Melanocyte of skin (primary cell): Measurements from ENCODE around the gene WDR45B.

DNA sequence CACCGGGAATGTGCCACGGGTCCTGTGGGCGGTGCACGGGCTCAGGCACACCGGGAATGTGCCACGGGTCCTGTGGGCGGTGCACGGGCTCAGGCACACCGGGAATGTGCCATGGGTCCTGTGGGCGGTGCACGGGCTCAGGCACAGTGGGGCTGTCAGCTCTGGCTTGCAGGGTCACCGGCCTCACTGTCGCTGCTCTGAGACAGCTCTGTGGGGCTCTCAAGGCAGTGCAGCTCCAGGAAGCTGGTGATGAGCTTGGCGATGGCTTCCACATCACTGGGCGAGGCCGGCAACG lies 6.8 kb downstream of the CYBC1 start:
- CAGE, long polyA plus RNA, 2 experiments = no peak in any of the 2 experiments

GRCh38 chr17:82488785-82489687 lies 30.5 kb downstream of the NARF start:
- CAGE, long polyA plus RNA, 2 experiments = no peak in any of the 2 experiments

- CAGE, long polyA plus RNA, 2 experiments = no peak in any of the 2 experiments
These were observed 22.5 kb upstream of the FOXK2 start for GRCh38 chr17:82496913-82497520.

- CAGE, long polyA plus RNA, 2 experiments = no peak in any of the 2 experiments
These were observed 992 bp downstream of the FOXK2 start for GRCh38 chr17:82520423-82521024.

DNA sequence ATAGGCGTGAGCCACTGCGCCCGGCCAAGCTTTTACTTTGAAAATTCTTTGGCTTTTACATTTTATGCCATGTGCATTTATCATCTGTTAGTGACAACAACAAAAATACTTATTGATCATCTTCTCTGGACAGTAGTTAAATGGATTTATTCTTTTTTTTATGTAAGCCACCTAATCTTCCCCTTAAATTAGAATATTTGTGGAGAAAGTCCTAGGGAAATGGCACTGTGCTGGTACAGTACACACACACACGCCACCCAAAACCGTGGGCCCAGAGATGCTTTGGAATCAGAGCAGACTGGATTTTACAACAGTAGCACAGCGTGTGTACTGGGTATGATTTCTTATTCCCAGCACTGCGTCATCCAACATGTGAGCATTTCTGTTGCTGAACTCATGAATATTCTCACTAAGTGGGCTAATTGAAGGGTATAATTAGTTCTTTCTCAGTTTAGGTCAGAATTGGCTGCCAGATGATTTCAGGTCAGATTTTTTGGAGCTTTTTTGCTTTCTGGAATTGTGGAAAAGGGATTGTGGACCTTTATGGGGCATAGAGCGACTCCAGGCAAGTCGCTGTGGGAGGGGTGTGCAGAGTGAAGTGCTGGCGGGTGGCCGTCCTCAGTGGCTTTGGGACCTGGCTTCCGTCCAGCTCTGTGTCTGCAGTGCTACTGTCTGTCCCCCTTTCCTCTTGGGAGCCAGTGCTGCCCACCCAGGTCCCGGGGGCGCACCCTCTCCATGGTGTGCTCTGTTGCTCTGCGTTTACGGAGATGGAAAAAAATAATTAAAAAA lies 24.8 kb downstream of the FOXK2 start:
- CAGE, long polyA plus RNA, 2 experiments = no peak in any of the 2 experiments

DNA sequence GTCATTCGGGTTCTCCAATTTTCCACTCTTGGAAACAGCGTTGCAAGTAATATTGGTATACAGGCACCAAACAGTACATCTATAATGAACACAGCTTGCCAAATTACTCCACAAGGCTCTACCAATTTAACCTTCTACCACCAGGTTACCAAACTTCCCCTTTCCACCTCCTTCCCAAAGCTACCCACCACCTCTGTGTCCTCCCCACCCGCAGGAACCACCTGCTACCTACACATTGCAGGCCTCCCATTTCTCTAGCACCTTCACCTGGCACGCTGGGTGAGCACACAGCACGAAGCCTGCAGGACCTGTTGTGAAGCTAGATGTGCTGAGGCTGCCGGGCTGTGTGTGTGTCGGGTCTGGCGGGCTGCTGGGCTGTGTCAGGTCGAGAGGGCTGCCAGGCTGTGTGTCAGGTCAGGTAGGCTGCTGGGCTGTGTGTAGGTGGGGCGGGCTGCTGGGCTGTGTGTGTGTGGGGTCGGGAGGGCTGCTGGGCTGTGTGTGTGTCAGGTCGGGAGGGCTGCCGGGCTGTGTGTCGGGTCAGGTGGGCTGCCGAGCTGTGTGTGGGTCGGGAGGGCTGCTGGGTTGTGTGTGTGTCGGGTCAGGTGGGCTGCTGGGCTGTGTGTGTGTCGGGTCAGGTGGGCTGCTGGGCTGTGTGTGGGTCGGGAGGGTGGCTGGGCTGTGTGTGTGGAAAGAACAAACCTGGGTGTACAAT lies 8.8 kb downstream of the WDR45B start:
- CAGE, long polyA plus RNA, 2 experiments = no peak in any of the 2 experiments

GRCh38 chr17:82648186-82649055 lies at the start of gene WDR45B:
Gene WDR45B, minus strand, starts transcription at chr17:82648444.
- CAGE, long polyA plus RNA, 2 experiments = no peak in any of the 2 experiments

GRCh38 chr17:82654746-82656076 lies 7.0 kb upstream of the WDR45B start:
- CAGE, long polyA plus RNA, 2 experiments = no peak in any of the 2 experiments

DNA sequence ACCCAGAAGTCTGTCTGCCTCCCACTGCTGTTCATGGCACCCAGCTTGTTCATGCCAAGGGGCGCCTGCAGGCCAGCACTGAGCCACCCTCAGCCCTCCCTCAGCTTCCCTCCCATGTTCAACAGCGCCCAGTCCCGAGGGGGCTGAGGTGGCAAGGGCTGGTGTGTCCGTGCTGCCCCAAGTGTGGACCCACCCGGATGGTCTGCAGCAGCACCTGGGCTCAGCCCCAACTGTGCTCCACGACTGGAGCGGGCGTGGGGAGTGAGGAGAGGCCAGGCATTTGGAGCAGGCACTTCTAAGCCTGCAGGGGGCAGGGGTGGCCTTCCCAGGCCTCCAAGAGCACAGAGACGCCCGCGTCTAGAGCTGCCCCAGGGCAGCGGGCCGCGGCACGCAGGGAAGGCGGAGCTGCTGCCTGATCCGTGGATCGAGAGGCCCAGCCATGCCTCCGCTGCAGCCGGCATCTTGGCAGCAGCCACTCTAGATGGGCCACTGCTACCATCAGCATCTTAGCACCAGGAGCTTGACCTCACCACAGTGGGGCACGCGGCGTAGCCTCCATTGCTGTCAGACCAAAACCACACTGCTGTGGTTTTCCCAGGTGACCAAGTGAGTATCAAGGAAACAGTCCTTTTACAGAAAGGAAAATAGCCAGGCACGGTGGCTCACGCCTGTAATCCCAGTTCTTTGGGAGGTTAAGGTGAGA lies 20.3 kb upstream of the WDR45B start:
- CAGE, long polyA plus RNA, 2 experiments = no peak in any of the 2 experiments

- CAGE, long polyA plus RNA, 2 experiments = no peak in any of the 2 experiments
These were observed 1.1 kb downstream of the RAB40B start for GRCh38 chr17:82697298-82697828.

DNA sequence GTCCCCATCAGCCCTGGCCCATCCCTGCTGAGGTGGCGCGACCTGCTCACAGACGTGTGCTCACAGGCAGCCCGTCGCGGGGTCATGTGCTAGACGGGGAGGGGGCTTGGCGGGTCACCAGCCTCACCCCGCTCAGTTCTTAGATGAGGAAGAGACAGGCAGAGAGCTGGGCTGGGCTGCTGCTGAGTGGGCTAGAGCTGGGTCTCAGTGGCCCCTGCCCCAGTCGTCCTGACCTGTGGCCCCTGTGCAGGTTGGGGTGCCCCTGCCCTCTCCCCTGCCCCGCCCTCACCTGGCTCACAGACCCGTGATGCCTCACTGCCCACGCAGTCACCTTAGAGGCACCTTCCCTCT lies 37.4 kb downstream of the TBCD start:
- CAGE, long polyA plus RNA, 2 experiments = no peak in any of the 2 experiments

- CAGE, long polyA plus RNA, 2 experiments = no peak in any of the 2 experiments
These were observed 40.3 kb downstream of the ZNF750 start for GRCh38 chr17:82799435-82799925.

GRCh38 chr17:82804558-82805460 lies 35.0 kb downstream of the ZNF750 start:
- CAGE, long polyA plus RNA, 2 experiments = no peak in any of the 2 experiments

- CAGE, long polyA plus RNA, 2 experiments = no peak in any of the 2 experiments
These were observed 9.5 kb downstream of the ZNF750 start for GRCh38 chr17:82830034-82830922.

DNA sequence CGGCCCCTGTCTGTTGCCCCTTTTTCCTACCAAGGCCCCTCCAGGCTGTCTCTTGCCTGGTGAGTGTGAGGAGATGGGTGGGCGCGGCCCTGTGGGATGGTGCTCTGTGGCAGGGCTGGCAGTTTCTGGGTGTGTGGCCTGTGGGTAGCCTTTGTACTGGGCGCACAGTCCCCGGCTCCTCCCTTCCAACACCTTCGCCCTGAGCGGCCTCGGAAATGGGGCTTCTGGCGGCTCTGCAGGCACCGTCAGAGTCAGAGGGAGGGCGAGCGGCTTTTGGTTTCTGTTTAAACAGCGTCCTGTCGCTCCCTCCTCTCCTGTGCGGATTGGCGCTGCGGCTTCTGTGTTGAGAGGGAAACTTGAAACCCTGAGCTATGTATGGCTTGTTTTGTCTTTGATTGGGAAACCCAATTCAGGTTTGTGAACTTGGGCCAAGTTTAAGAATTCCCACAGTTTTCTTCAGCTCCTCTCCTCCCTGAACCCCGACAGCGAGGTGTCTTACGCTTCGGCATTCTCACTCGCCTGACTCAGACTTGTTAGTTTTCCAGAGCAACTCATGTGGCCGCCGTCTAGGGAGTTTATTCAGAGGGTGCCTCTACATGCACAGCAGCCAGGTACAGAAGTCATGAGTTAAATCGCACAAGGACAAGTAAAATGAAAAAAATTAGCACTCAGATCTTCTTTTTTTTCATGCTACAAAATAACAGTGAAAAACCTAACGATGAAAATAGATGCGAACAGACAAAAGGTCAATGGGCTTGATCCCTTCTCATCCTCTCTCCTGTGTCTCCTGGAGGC lies 8.4 kb upstream of the ZNF750 start:
- CAGE, long polyA plus RNA, 2 experiments = no peak in any of the 2 experiments

- CAGE, long polyA plus RNA, 2 experiments = no peak in any of the 2 experiments
These were observed 44.0 kb upstream of the ZNF750 start for GRCh38 chr17:82883742-82884265.

DNA sequence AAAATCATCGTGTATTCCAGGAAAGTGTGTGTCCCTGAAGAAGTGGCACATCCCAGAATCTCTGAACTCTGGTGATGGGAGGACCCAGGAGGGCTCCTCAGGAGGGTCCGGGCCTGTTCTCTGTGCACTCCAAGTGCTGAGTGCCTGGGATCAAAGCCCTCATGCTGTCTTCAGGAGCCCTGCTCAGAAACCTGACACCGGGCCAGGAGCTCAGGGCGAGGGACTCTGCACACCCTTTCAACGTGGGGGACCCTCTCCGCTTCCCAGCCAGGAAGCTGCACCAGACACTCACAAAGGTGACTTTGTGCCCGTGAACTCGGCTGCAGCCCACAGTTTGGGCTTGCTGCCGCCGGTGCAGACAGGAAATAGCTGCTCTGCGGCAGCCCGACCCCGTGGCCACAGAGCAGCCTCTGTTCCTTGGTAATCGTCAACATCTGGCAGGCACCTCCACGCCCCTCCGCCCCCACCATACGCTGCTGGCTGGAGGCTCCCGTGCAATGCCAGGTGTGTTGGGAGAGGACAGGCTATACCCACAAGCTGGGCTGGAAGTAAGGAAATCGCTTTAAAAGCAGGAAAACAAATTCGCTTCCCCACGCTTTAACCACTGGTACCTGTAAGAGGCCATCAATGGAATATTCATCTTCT lies 65.6 kb downstream of the B3GNTL1 start:
- CAGE, long polyA plus RNA, 2 experiments = no peak in any of the 2 experiments

DNA sequence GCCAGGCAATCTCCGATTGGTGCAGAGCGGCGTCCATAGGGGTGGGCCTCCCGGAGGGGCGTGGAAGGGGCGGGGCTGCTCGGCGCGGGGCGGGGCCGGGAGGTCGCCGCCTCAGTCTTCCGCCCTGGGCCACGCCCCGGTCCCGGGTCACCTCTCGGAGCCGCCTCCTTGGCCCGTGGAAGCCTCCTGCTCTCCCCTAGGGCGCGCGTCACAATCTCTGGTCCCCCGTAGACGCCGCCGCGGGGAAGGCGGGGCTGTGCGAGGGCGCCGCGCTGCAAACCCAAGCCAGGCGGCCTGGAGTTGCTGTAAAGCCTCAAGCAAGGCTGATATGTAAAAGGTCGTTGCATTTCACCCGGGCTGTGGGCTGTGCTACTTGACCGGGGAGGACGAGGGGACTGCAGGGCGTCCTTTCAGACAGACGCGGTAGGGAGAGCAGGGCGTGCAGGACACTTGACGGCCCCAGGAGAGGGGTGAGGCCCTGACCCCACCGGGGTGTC lies 330 bp upstream of the B3GNTL1 start:
- CAGE, long polyA plus RNA, 2 experiments = no peak in any of the 2 experiments

DNA sequence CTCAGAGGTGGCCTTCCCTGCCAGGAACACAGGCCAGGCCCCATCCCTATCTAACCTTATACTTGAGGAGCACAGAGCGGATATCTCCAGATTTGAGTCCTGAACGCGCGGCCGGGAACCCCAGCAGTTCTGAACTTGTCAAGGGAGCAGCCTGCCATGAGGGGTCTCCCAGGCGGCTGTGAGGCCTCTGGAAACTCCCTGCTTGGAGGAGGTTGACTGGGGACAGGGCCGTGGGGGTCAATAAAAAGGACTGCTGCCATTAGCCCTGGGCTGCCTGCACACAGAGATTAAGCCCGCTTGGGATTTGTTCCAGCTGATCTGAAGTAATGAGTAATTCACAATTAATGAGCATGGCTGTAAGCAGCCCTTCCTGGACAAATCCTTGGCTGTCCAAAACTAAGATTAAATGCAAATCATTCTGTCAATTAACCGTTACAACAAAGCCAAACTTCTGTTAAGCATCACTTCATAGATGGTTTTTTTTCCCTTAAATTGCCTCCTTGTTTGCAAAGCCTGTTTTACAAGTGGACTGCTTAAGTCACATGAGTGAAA lies 1.7 kb upstream of the B3GNTL1 start:
- CAGE, long polyA plus RNA, 2 experiments = no peak in any of the 2 experiments

DNA sequence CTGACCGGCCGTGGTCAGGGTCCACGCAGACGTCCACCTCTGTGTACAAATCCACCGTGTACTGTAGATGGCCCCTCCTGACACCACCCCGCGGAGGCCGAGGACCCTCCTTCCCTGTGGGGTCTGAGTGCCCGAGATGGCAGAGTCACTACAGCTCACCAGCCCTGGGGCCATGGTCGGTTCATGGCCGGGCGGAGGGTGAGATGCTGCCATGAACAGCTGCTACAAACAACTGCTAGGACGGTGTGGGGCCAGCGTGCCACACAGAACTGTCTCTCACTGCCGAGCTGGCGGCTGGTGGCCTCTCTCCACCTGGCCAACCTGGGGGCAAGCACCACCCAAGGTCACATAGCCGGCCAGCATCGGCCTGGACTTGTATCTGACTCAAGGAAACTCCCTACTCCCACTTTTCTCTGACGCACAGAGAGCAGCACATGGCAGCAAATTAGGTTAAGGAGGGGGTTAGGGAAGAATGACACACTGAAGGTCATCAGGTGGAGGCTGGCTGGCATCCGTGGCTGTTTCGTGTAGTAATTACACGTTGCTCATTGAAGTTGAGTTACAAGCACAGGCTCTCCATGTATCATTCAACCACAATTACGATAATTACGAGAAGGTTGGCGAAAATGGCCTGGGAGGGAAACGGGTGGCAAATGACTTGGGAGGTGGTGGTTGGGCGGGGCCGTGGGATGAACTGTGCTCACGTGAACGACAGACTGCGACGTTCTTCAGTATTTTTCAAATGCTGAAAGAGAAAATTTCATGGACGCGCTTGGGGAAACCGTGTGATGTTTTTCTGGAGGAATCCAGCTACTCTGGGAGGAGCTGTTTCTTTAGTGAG lies 4.2 kb upstream of the METRNL start:
- CAGE, long polyA plus RNA, 2 experiments = no peak in any of the 2 experiments